Metastatic Liver Carcinoma in the Lung (tissue), 2 donors: Measurements from ENCODE around the genes PUS1 and GALNT9.

- PRO-cap, 2 experiments = no peak in any of the 2 experiments
Observed at GRCh38 chr12:131242767-131243381, 289.2 kb downstream of the ADGRD1 start.

GRCh38 chr12:131456781-131457242 lies 254.1 kb upstream of the SFSWAP start:
- PRO-cap, 2 experiments = no peak in any of the 2 experiments

DNA sequence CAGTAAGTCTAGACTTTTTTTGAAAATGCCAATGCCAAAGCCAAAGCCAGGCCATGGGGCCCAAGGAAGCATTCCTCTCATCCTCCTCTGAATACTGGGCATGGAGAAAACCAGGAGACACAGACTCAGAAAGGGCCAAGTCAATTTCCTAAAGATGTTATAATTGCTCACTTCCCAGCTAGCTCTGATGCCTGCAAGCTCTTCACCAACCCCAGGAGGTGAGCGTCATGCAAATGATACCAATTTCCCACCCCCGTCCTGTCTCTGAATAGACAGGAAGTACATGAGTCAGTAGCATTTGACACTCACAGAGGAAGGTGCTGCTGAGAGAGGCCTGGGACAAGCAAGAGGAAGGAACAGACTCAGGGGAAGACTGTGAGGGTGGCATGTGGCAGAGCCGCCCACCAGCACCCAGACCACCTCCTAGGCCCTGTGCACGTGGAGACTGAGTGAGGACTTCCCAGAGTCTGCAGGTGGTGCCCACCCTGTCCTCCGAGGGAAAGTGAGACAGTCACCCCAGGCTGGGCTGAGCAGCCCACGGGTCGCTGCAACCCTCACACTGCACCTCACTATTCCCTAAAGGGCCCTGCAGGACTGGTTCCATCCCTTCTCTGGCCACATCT lies 199.6 kb upstream of the SFSWAP start:
- PRO-cap, 2 experiments = no peak in any of the 2 experiments

DNA sequence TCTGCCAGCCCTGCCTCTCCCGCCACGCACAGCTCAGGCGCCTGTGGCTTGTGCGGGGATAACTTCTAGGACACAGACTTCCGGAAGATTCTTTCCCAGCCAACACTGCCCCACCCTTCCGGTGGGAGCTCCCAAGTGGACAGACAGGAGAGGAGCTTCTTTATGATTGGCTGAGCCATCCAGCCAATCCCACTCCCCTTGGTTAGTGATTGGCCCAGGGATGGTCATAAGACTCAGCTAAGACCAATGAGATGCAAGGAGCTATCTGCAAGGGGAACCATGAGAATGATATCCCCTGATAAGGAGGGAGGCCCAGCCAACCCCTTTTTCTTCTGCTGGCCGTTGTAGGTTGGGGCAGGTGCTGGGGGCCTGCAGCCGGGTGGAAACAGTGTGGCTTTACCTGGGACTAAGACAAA lies 118.6 kb upstream of the SFSWAP start:
- PRO-cap, 2 experiments = no peak in any of the 2 experiments

DNA sequence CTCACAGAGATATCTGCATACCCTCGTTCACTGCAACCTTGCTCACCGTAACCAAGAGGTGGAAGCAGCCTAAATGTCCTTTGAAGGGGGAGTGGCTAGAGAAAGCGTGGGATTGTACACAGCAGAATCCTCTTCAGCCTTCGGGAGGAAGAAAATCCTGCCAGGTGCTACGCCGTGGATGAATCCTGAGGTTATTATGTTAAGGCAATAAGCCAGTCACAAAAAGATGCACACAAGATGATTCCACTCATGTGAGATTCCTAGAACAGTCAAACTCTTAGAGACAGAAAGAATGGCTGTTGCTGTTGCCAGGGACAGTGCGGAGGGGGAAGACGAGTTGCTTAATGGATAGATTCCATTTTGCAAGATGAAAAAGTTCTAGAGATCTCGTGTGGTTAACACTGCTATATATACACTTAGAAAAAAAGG lies 39.6 kb upstream of the SFSWAP start:
- PRO-cap, 2 experiments = no peak in any of the 2 experiments

- PRO-cap, 2 experiments = no peak in any of the 2 experiments
Observed at GRCh38 chr12:131682492-131683025, 28.3 kb upstream of the SFSWAP start.

GRCh38 chr12:131713114-131713928 lies 2.4 kb downstream of the SFSWAP start:
- PRO-cap, 2 experiments = no peak in any of the 2 experiments

DNA sequence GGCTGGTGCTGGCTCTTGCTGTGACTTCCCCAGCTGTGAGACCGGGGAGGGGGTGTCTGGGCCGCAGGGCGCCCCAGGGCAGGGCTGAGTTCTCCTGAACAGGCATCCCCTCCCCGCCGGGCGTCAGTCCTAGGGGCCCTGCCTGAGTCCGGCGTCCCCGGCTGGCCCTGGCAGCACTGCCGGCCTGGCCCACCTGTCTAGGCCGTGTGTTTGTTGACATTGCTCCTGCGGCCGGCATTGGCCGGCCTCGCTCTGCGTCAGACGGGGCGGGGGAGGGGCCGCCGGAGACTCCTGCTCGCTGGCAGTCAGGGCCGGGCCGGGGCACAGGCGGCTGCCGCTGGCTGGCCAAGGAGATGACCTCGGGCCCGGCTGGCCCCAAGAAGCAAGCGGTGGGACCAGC lies 1.5 kb downstream of the ULK1 start:
- PRO-cap, 2 experiments = peak in 2 of 2 experiments; most common plus-strand start position 304 of the sequence (in 1); most common minus-strand start position 178 of the sequence (in 2)

GRCh38 chr12:131921775-131922321 lies 7.2 kb upstream of the PUS1 start:
- PRO-cap, 2 experiments = no peak in any of the 2 experiments

- PRO-cap, 2 experiments = peak in 2 of 2 experiments; most common plus-strand start chr12:131929276 (in 2)
Observed at GRCh38 chr12:131929166-131930269, at the start of gene PUS1. PUS1 (plus strand) TSS chr12:131929276.

DNA sequence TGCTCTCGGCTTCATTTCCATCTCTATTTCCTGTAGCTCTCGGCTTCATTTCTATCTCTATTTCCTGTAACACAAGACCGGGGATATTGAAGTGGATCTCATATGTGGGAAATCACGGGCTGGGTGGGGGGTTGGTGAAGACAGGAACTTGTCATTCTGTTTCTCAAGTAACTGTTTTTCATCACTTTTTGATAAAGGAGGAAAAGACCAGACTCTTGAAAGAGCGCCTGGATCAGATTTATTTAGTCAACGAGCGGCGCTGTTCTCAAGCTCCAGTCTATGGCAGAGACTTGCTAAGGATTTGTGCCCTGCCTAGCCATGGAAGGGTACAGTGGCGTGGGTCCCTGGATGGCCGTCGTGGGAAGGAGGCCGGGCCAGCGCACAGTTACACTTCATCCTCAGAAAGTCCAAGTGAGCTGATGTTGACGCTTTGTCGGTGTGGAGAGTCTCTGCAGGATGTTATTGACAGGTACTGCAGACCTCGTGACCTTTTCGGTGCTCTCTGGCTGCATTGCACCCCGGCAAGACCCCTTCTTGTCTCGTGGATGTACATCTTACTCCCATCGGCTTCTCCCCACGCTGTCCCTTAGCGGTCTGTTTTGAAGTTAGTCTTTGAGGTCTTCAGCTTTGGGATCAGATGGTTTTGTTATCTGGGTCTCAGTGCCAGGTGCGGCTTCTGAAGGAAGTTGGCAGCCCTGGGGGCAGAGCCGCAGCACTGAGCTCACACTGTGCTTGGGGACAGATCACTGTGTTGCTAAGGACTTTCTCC lies 78.3 kb downstream of the EP400 start:
- PRO-cap, 2 experiments = no peak in any of the 2 experiments

DNA sequence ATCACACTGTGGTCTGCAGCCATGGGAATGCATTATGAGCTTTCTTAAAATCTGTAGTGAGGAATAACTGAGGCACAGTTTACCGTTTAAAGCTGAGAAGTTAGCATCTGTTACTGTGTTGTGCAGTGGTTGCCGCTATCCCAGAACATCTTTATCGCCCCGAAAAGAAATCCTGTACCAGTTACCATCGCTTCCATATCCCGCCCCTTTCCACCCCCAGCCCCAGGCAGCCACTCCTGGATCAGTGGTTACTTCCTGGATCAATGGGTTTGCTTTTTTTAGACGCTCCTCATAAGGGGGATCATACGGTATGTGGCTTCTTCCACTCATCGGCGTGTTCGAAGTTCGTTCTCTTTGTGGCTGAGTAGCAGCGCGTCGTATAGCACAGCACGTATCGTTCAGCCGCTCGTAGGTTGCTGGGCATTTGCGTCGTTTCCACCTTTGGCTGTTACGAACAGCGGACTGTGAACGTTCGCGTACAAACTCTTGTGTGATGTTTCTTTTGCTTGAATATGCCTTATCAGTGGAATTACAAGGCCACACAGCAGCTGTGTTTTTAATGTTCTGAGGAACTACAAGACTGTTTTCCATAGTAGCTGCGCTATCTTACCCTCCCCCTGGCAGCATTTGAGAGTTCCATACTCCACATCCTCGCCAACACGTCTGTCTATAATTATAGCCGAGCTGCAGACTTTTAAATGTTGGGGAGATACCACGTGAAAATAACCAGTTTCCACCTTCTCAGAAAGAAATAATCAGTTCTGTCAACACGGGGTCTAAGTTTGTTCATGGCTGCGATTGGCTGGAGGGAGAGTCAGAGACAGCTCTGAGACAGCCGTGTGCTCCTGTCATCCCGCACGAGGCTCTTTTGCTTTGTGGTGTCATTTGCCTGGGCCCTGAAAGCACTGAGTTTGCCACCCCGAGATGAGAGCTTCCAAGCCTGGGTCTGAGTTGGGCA lies 2.0 kb downstream of the NOC4L start:
- PRO-cap, 2 experiments = no peak in any of the 2 experiments

- PRO-cap, 2 experiments = no peak in any of the 2 experiments
Observed at GRCh38 chr12:132273372-132274036, 55.9 kb downstream of the GALNT9 start.

GRCh38 chr12:132329463-132329696 lies at the start of gene GALNT9:
GALNT9 (minus strand) TSS chr12:132329589.
- PRO-cap, 2 experiments = no peak in any of the 2 experiments

DNA sequence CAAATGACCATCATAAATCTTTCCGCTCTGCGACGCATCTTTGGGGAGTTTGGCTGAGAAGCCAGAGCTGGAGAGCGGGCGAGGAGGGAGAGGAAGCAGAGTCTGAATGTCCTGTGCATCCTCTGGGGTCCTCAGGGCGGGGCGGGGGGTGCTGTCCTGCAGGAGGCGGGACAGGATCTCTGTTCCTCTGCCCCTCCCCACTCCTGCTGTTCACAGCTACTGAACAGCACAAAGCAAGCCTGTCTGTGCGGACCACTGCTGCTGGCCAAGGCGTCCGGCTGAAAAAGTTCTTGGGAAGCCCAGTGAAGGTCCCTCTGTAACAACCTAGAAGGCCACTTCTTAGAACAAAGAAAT lies 14.4 kb upstream of the GALNT9 start:
- PRO-cap, 2 experiments = no peak in any of the 2 experiments

GRCh38 chr12:132494320-132494890 lies 4.5 kb downstream of the FBRSL1 start:
- PRO-cap, 2 experiments = no peak in any of the 2 experiments

DNA sequence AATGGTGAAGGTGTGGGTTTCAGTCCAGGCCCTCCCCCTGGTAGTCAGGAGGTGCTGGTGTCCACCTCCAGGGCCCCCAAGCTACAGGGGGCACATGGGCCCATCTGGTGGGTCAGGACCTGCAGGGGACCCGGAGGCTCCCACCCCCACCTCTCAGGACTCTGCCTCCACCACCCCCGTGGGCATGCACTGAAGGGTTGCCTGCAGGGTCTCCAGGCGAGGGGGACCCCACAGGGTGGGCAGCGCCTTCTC lies 21.0 kb downstream of the FBRSL1 start:
- PRO-cap, 2 experiments = no peak in any of the 2 experiments

DNA sequence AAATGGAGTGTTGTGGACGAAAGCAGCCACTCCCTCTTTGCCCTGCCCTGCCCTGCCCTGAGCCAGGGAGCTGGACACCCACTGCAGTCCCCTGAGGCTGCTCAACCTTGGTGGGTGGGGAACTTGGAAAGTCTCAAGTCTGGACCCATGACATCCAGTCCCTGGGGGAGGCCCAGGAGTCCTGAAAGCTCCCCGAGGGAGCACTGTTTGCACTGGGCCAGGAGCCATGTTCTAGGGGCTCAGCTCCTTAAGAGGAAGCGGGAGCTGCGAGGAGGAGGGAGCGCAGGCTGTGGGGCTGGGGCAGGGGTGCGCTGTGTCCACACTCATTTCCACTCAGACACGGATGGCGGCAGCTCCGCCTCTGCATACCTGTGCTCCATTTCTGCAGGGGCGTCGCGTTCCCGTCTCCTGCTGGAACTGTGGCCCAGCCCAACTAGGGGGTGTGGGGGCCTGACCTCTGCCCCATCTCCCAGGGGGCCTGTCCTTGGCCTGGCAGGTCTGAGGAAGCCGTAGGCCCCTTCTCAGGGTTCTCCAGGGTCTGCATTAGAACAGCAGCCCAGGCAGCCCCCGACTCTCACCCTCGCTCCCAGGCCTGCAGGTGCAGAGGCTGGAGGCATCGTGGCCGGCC lies 31.1 kb downstream of the FBRSL1 start:
- PRO-cap, 2 experiments = no peak in any of the 2 experiments

DNA sequence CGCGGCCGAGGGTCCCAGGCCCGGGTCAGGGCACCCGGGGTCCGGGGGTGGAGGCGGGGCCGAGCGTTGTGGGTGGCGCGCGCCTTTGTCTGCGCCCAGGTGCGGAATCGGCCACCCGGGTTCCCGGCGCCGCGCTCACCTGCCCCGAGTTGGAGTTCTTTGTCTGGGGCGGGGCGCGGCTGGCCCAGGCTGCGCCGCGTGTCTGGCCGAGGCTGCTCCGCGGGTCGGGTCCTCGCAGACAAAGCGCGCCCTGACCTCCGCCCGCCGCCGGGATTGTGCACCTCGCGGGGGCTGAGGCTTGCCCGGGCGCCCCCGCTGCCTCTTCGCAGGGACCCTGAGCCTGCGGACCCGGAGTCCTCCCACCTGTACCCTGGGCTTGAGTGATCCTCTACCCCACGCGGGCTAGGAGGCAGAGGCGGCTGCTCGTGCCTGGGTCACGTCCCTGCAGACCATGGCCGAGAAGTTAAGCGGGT lies 49.9 kb downstream of the LRCOL1 start:
- PRO-cap, 2 experiments = no peak in any of the 2 experiments

DNA sequence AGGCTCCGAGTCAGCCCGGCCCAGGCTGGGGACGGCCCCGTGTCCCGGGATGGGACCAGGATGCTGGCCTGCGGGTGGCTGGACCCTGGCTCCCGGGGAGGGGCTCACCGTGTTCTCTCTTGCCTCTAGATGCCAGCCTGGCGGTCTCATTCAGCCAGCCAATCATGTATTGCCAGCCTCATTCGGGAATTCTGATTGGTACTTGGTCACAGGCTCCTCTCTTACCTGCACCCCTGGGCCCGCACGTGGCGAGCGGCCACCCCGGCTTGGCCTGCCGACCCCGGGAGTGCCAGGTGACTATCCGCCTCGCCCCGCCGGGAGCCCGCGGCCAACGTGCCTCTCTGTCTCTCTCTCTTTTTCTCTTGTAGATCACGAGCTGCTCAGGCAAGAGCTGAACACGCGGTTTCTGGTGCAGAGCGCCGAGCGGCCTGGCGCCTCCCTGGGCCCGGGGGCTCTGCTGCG lies 39.4 kb downstream of the LRCOL1 start:
- PRO-cap, 2 experiments = no peak in any of the 2 experiments